Peritoneum (tissue), 1 donor: ENCODE measurements around a stretch of chr10.

- PRO-cap, result no peak
These were observed 201.8 kb upstream of the ADARB2 start for GRCh38 chr10:1939034-1939708.

DNA sequence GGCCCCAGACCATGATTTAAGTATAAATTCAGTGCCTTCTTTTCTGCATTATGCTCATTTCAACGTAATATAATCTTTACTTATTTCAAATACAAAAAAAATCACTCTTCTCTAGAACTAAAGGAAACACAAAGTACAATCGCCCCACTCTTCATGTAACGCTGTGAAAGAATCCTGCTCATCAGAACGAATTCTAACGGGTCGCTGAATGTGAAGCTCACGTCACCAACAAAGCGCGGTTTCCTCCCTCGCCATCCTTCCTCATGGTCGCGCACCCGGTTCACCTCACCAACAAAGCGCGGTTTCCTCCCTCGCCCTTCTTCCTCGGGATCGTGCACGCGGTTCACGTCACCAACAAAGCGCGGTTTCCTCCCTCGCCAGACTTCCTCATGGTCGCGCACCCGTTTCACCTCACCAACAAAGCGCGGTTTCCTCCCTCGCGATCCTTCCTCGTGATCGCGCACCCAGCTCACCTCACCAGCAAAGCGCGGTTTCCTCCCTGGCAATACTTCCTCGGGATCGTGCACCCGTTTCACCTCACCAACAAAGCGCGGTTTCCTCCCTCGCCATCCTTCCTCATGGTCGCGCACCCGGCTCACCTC, 566.2 kb upstream of the PFKP start:
- PRO-cap, result no peak

GRCh38 chr10:3065438-3066052, 1.8 kb upstream of the PFKP start:
- PRO-cap, result no peak

- PRO-cap, result no peak
These were observed 1.1 kb upstream of the PFKP start for GRCh38 chr10:3066178-3066684.

GRCh38 chr10:3192898-3193726, 20.5 kb upstream of the PITRM1 start:
- PRO-cap, result no peak

- PRO-cap, result no peak
These were observed 122.4 kb upstream of the PITRM1 start for GRCh38 chr10:3294870-3295470.

GRCh38 chr10:3455325-3455827, 282.8 kb upstream of the PITRM1 start:
- PRO-cap, result no peak

- PRO-cap, result no peak
These were observed 251.8 kb downstream of the KLF6 start for GRCh38 chr10:3533211-3533657.

GRCh38 chr10:3538771-3539516, 246.1 kb downstream of the KLF6 start:
- PRO-cap, result no peak

GRCh38 chr10:3740383-3741040, 44.5 kb downstream of the KLF6 start:
- PRO-cap, result no peak

DNA sequence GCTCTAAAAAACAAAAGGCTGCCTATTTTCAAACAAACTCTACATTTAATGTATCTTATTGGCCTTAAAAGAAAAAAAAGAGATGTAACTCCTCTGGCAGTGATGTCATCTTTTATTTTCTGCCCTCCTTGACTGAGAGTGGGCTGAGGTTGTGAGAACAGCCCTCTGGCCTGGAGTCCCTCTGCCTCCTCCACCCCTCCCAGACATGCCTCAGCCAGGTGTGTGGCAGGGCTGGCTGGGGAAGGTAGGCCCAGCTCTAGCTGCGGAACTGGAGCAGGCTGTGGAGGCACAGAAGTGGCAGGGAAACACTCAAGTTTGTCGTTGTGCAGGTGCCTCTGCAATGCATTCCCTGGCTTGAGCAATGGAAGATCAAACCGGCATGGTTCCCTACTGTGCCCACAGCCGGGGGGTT, 9.1 kb downstream of the KLF6 start:
- PRO-cap, result no peak

GRCh38 chr10:3776655-3777771, 8.0 kb downstream of the KLF6 start:
- PRO-cap, result no peak

- PRO-cap, result no peak
These were observed 87.3 kb upstream of the KLF6 start for GRCh38 chr10:3872348-3872628.

- PRO-cap, result no peak
These were observed 107.5 kb upstream of the KLF6 start for GRCh38 chr10:3892265-3893067.

DNA sequence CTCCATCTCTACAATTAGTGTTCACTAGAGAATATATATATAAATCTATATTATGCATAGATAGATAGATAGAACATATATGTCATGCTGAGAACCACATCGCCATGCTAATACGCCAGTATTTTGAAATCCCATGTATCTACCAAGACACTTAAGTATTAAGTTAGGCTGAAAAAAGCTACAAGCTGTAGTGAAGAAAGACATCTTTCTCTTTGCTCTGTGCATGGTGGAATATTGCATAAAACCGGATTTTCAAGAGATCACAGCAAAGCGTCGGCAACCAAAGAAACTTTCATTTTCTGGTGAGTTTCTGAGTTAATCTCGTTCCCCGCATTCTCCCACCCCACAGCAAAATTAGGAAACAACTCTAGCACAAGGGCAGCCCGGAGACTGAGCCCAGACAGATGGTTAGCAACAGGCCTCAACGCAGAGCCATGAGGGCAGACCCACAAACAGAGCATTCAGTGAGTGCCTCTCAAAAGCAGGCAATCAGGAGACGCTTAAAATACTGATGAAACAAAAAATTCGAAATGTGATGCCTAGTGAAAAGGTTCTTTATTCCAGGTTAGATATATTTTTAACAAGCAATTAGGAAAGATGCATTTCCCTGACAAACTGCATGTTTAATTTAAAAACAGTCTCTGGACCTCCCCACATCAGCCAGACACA, 396.0 kb upstream of the KLF6 start:
- PRO-cap, result no peak

- PRO-cap, result no peak
These were observed 411.7 kb upstream of the KLF6 start for GRCh38 chr10:4196840-4197034.

DNA sequence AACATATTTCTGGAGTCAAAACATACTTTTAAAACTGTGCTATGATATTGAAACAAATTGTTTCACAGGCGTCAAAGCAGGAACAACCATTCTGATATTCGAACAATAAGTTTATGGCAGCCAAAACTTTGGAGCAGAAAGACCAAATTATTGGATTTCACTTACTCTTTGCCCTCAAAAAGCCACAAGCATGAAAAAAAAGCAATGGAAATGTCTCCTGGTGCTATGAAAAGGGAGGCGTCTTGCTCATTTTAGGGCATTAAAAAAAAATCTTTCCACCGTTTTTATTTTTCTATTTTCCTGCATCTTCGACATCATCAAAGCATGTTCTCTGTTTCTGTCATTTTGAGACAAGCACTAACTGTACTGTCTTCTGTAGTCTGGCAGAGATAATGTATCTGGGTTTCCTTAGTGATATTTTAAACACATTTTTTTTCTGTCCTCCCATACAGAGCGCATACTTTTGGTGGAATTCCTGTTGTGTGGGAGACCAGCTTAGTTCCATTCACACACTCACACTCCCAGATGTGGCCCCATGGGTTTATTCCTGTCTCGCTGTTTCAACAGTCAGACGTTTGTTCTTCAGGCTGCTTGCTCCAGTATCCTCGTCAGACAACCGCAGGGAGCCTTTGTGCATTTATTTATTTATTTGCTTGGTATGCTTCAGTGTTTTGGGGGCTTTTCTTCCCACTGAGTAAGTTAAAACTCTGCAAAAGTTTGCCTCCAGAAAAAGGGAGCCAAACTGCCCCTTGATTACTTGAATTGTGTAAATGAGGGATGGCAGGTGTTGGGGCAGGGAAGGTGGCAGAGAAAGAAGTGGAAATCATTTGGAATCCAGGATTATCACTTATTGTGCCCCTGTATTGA, 456.7 kb upstream of the KLF6 start:
- PRO-cap, result no peak

- PRO-cap, result no peak
These were observed 434.5 kb upstream of the AKR1E2 start for GRCh38 chr10:4391552-4391952.

- PRO-cap, result no peak
These were observed 140.4 kb upstream of the AKR1E2 start for GRCh38 chr10:4685533-4686000.

DNA sequence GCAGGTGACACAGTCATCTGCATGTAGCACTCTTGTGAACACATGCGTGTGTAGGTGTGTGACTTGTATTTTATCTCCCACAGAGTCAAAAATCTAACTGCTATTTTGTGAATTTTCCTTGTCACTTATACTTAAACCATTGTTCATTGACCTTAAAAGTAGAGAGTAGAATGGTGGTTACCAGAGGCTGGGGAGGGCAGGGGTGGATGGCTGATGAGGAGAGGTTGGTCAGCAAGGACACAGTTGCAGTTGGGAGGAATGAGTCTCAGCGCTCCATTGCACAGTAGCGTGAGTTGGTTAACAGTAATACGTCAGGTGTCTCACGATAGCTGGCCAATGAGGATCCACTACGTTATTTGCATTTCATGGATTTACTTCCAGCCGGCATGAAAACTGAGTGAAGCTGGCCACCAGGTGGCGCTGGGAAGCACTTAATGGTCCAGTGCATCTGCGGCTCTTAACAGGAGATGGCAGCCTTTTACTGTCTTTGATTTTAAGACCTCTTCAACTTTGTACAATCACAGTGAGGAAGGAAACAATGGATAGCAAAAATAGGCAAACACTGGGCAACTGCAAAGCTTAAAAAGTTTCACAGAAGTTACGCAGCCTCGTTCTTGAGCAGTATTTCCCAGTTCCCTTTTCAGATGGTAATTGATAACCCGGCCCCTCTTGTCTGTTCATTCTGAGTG, 23.6 kb downstream of the AKR1E2 start:
- PRO-cap, result no peak